ENCODE measurements around a stretch of chr22.

DNA sequence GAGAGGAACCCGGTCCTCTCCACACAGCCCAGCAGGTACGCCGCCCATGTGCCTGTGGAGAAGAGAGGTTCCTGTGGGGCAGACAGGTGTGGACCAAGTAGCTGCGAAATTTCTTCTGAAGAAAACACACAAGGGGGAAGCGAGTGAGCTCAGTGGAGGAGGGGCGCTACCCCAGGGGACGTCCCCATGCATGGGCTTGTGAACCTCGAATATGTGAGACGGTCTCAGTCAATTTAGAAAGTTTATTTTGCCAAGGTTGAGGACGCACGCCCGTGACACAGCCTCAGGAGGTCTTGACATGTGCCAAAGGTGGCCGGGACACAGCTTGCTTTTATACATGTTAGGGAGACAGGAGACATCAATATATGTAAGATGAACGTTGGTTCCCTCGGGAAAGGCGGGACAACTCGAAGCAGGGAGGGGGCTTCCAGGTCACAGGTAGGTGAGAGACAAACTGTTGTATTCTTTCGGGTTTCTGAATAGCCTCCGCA, 596 bp upstream of the RABL2B start:
- RRBS = no CpG with 5 or more reads among the region's 19 CpGs

Measured in islet of Langerhans (tissue), 1 donor.